Skeletal muscle satellite cell (primary cell): ENCODE measurements around a stretch of chr2.

- CAGE, long polyA plus RNA = no peak
These were observed 320.6 kb upstream of the HNRNPA3 start for GRCh38 chr2:176891854-176892516.

DNA sequence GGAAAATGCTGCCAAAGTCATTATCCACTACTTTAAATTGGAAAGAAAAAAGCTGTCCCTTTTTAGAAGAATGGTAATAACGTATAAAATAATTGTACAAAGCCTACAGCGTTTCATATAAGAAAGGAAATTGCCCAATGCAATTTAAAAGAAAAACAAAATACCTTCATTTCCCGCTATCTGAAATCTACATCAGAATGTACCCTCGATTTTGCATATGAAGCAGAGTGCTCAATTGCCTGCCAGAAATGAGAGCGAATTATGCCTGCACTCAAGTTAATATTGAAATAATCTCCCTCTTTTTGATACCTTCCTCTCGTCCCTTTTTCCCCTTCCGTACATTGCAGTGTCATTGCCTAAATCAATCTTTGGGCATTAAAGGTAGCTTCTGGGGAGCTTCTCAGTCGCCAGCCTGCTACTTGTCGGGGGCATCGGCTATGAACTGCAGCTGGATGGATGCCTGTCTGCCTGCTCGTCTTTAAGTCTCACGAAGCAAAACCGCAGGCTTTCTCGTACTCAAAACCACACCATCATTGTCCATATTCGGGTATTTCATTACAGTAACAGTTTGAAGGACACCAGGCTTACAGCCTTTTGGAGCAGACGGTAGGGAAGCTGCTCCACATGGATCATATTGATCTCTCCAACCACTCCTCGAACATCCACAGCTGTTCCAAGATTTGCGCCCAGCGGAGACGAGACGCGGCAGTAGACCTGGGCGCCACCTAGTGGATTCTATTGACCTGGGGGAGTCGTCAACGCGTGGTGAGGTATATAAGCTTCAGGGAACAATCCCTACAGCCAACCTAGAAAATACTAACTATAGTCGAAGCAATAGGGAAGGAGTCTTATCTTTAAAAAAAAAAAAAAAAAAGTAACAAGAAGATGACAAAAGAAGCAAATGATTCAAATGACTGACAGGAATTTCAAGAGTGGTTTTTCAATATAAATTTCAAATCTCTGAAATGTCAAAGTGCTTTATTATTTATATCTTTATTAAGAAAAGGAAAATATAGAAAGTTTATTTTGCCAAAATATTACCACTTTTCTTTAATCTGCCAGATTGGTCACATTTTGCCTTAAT, 63.9 kb upstream of the HNRNPA3 start:
- CAGE, long polyA plus RNA = no peak

GRCh38 chr2:177216184-177217590, 4.1 kb downstream of the HNRNPA3 start:
- CAGE, long polyA plus RNA = no peak

DNA sequence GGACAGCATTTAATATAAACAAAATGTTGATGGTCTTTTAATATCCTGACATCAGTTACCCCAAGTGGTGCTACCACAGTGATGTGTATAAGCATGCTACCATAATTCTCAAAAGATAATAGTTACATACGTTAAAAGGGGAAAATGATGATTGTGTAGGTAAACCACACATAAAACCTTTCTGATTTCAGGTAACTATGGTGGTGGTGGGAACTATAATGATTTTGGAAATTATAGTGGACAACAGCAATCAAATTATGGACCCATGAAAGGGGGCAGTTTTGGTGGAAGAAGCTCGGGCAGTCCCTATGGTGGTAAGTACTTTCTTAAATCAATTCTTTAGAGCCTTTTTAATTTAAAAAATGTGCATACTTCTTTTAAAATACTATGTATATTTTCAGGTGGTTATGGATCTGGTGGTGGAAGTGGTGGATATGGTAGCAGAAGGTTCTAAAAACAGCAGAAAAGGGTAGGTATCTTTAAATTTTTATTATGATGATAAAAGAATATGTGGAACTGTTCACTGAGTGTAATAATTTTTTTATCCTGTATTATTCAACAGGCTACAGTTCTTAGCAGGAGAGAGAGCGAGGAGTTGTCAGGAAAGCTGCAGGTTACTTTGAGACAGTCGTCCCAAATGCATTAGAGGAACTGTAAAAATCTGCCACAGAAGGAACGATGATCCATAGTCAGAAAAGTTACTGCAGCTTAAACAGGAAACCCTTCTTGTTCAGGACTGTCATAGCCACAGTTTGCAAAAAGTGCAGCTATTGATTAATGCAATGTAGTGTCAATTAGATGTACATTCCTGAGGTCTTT, 6.5 kb downstream of the HNRNPA3 start:
- CAGE, long polyA plus RNA = no peak

- CAGE, long polyA plus RNA = no peak
These were observed 19.7 kb downstream of the HNRNPA3 start for GRCh38 chr2:177232101-177232827.

GRCh38 chr2:177240607-177241414, 23.7 kb downstream of the NFE2L2 start:
- CAGE, long polyA plus RNA = no peak

- CAGE, long polyA plus RNA = no peak
These were observed 8.9 kb upstream of the NFE2L2 start for GRCh38 chr2:177273318-177273932.

- CAGE, long polyA plus RNA = no peak
These were observed 17.5 kb upstream of the NFE2L2 start for GRCh38 chr2:177281828-177282543.

- CAGE, long polyA plus RNA = no peak
These were observed 50.4 kb upstream of the AGPS start for GRCh38 chr2:177342029-177342808.

GRCh38 chr2:177352483-177353107, 40.0 kb upstream of the AGPS start:
- CAGE, long polyA plus RNA = no peak

GRCh38 chr2:177553289-177553924, 811 bp upstream of the TTC30B start:
- CAGE, long polyA plus RNA = no peak

DNA sequence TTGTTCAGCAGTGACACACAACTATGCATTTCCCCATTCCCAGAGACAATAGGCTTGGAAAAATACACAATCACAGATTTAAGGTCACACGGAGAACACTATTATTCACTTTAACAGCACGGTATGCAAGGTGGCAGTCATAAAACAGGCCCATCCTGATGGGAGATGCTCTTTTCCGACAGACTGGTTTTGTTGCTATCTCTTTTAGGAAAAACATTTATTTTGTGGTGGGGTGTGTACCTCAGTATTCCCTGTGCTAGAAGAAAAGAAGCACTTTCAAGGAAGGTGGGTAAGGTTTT, 105.9 kb upstream of the TTC30A start:
- CAGE, long polyA plus RNA = no peak

DNA sequence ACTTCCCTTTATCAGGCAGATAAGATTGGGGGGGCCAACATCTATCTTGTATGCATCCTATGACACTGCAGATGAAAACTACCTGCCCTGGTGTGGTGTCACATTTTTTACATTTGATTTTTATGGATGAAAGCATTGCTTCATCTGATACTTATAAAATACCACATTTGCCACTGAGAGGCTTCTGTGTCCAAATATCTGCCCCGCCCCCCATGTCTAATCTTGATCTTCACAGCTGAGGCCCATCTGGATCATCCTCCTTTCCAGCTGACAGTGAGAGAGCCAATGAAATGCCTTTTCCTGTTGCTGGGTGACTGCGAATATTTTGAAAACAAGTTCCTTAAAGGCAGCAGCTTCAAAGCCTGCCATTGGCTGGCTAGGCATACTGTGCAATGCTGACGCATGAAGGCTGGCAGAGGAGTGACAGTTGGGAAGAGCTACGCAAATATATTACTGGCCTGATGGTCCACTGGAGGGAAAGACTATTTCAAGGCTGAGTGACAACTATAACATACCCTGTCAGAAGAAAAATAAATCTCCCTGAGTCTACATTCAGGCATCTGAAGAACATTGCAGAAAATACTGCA, 135.3 kb upstream of the TTC30A start:
- CAGE, long polyA plus RNA = no peak

DNA sequence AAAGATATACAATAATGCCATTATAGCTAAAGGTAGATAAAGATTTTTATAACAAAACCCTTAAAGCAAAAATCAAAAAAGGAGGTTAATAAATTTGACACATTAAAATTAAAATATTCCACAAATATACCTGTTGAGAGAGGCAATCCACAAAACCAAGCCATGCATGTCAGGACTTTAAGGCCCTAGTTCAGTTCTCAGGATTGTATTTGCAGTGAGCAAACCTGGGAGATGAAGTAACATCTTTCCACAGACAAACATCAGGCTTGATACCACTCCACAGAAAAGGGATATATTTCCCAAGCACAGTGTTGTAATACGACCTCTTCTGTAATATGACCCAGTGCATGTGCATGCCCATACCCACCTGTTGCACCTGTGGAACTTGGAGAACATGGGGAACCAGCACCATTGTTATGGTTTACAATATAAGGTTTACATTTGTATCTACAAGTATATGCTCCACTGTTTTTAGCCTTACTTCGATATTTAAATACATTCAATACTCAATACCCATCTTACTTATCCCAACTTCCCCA, 184.0 kb downstream of the PDE11A start:
- CAGE, long polyA plus RNA = no peak

GRCh38 chr2:177972927-177973148, 99.7 kb downstream of the PDE11A start:
- CAGE, long polyA plus RNA = no peak

DNA sequence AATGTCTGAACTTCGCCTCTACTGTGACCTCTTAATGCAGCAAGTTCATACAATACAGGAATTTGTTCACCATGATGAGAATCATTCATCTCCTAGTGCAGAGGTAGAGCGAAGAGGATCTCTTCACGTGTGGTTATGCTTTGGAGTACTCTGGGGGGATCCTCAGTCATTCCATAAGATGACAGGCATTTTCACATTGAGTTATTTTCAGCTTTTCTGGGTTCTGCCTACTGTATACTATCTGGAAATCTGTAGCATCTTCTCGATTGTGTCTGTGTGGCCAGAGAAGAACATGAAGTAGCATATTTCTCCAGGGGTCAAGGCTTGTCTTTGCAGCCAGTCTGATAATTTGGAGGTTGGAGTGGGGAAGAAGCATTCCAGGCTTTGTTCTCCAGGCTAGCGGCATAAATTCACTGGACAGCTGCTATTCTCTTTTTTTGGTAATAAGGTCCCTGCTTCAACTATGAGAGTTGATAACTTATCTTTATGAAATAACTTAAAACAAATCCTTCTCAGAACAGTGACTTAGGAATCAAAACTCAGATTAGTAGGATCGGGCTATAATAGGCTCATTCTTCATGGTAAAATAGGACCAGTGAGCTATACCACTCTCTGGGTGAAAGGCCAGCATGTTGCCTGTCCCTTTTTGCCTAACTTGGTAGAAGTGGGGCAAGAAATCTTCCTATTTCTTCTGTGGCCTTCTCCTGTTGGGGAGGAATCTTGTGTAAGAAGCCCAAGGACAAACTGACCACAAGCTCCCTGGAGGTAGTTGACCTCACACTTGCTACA, 13.8 kb downstream of the PLEKHA3 start:
- CAGE, long polyA plus RNA = no peak

- CAGE, long polyA plus RNA = no peak
These were observed 43.1 kb downstream of the PLEKHA3 start for GRCh38 chr2:178522791-178524282.

DNA sequence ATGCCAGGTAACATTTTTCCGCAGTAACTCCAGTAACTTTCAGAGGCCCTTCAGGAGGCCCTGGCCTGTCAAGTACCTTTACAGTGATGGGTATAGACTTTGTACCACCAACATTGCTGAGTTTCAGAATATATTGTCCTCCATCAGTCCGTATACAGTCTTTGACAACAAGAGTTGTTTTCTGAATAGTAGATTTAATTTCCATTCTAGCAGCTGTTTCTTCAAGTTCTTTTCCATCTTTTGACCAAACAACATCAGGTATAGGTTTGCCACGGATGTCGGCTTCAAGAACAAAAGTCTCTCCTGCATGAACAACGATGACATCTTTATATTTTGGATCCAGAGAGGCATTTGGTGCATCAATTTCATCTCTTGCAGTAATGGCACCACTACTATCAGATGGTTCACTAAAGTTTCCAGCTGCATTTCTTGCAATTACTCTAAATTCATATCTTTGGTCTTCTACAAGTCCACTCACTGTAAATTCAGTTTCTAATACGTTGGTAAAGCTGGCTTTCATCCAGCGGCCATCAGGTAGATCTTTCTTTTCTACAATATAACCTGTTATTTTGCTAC, 83.8 kb downstream of the PLEKHA3 start:
- CAGE, long polyA plus RNA = no peak

- CAGE, long polyA plus RNA = no peak
These were observed 77.4 kb downstream of the TTN start for GRCh38 chr2:178729891-178730230.

DNA sequence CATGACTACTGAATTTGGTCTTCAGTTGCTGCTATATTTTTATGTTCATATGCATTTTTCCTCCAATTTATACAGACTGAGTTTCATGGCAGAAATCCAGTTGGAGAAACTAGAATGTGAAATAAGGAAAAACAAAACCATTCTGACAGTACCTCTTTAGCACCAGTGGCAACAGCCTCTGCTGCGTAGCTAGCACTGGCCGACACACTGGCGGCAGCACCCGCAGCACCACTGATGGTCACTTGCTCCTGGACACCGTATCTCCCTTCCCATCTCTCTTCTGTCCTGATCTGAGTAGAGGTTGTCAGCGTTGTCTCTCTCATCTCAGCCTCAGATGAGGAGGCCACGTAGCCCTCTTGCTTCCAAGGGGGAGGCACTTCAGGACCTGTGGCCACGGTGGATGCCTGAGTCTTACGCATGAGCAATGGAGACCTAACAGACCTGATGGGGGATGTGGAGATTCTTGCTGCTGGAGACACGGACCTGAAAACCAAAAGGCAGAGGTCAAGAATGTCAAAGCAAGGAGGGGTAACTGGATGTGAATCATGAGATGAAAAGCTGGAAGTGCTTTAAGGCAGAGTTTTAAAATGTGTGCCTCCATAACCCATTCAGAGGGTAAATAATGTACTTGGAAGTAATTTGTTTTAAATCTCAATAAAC, 12.3 kb downstream of the TTN start:
- CAGE, long polyA plus RNA = no peak